Subcutaneous preadipocyte (primary cell): ENCODE results near the gene LAMP5.

- CAGE, long polyA plus RNA, result no peak
These were observed 436.8 kb downstream of the HAO1 start for GRCh38 chr20:7503475-7503938.

- CAGE, long polyA plus RNA, result no peak
These were observed 275.4 kb downstream of the HAO1 start for GRCh38 chr20:7664939-7665239.

DNA sequence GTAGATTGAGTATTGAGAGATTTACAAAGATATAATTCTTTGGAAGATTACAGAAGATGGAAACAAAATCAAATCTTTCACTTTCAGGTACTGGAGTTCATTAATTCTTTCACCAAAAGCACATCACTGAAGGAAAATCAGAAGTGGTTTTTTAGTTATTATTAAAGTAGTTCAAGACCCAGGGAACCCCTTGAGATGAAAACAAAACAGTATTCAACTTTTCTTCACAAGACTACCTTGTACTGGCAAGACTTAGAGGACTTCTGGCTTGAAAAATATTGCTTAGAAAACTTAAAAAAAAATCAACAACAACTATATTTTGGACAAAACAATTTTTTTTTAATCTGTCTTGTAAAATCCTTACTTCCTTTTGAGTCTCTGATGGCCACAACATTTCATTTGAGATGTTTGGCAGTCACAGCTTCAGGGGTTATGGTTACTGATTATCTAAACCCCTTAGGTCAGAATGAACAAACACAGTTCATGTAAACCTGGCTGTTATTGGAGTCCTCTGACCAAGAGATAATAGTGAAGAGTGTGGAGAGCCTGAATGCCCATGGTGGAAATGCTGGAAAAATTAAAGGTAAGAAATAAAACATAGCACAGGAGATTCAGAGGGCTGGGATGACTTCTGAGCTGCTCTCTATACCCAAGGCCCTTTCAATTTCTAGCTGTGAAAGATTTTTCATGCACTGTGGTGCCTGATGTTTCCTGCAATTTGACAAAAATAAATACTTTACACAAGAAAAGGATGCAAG, 38.3 kb downstream of the TMX4 start:
- CAGE, long polyA plus RNA, result no peak

DNA sequence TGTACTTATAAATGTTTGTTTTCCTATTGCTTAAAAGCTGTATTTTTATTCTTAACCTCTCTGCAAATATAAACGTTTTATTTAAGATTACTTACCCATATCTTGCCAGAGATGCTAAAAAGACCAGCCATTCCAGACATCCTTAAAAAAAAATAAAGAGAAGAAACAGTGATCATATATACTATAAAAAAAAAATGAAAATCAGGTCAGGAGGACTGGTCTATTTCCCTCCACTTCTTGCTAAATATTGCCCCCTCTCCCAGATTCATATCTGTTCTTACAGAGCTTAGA, 23.7 kb downstream of the TMX4 start:
- CAGE, long polyA plus RNA, result no peak

DNA sequence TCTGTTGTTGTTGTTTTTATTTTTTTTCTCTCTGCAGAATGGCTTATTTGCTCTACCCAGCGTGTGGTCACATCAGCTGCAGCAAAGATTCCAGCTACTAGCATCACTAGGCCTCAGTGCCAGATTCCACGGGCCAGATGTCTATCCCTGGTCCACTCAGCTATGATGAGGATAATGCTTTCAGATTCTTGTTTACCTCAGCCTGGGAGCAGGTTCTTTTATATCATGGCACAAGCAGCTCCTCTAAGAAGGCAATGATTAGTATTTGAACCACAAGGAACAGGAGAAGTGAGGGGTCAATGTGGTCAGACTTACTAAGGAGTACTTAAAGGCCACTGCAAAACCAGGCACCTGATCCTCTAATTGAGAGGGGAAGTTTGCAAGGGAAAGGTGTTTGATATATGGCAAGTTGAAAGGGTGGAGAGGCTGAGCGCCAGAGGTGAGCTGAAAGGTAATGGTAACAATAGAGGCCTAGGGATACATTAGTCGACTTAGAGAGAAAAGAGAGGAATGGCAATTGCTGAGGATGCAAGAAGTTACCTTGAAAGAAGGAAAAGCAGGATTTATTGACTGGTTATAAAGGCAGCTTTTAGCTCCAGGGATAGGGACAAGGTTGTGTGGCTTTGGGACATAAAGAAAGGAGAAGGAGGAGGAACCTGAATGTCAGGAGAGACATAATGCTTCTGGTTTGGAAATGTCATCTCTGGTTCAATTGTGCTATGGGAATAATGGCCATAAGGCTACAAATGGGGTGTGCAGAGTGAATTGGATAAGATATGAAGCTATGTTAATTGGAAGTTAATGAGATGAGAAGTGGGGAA, 110.3 kb downstream of the PLCB1 start:
- CAGE, long polyA plus RNA, result no peak

DNA sequence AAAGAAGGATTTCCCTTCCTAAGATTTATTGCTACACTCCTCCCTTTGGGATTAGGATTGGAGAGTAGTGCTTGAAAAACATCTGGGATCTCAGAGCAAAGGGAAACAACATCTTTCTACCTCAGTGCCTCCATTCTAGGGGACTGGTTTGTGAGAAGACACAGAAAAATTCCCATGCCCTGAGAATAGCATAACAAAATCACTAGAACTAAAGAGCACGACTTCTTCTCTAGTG, 135.3 kb upstream of the PLCB4 start:
- CAGE, long polyA plus RNA, result no peak

- CAGE, long polyA plus RNA, result no peak
These were observed 556 bp upstream of the PLCB4 start for GRCh38 chr20:9068293-9068768.

GRCh38 chr20:9514511-9515017, at the start of gene LAMP5:
TSS of gene LAMP5 (plus strand) at chr20:9514590.
- CAGE, long polyA plus RNA, result no peak

GRCh38 chr20:9837892-9838319, 970 bp downstream of the PAK5 start:
- CAGE, long polyA plus RNA, result no peak

DNA sequence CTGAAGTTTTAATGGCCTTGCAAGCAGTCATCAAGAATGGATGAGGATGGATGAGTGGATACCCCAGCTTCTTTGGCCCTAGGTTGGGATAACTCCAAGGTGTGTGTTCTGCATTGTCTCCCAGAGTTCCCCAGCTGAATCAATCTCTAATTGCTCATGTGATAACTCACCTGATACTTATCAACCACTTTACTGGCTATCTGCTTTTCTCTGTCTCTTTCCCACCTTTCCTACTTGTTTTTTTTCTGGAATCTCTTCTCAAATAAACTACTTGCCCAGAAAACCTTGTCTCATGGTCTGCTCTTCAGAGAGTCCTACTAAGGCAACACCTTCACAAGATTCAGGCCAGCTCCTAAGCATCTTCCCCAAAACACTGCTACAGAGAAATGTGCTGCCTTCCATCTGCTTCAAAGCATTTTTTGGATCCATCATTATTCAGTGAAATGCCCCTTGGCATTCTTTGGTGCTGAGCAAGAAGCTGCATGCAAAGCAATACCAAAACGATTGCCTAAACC, 93.3 kb downstream of the SNAP25 start:
- CAGE, long polyA plus RNA, result no peak

GRCh38 chr20:10434387-10434912, 428 bp upstream of the MKKS start:
- CAGE, long polyA plus RNA, result no peak

DNA sequence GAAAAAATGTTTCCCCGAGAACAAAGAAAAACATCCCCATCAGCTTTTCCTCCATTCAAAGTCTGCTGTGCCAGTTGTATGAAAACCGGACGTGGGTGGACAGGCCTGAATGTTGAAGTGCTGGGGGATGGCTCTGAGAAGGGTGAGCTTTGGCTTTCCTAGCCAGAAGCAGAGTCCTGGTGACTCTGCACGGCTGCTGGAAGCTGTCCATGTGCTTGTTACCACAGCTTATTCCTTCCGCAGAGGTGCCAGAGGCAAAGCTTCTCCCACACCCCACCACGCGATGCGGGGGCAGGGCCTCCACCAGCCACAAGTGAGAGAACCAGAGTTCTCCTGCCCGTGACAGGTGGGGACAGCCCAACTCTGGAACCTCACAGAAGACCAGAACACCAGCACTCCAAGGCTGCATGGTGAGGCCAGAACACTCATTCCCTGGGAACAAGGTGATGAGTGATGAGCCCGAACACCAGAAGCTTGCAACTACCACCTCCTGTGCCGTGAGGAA, 36.8 kb downstream of the JAG1 start:
- CAGE, long polyA plus RNA, result no peak

DNA sequence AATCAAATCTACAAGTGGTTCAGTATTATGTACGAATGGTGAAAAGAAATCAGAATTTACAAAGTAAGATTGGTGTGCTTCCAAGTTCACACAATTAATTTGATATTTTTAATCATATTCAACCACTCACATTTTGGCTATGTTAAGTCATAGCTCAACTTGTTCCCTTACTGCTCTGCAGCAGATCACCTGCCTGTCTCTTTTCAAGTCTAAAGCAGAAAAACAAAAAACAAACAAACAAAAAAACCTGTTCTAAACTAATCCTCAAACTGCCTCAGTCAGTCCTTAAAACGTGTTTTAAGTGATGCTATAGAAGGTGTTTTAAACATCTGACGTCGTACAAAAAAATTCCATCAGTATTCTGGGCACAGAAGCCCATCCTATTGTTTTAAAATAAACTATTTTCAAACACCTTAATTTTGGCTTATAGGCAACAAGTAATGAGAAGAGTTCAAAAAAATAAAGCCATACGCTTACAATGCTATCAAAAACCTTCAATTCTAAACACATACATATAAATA, 35.4 kb downstream of the JAG1 start:
- CAGE, long polyA plus RNA, result no peak

DNA sequence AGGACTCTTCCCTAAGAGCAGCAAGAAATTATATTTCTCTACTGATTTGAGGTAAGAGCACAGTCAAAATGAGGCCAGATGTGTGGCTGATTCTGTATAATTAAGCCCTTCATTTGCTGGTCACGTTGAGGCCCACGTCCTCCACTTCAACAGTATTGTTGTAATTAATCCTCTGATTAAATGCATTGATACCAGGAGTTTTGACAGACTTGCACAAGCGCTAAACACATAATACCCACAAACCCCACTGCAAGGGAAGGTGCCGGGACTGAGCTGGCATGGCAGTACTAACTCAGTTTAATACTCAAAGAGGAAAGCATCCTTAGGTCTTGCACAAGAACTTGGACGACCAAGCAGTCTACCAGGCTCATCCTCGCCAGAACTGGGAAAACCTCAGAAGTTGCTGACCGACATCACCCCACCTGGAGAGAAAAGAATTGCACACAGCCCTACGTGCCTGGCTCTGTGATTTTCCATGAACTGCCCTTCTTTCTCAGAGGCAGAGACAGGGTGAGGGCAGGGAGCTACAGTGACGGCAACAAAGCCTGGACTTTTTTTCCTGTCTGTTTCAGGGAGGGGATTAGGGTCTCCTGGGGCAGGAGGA, 8.2 kb downstream of the JAG1 start:
- CAGE, long polyA plus RNA, result no peak

GRCh38 chr20:10746823-10747588, 73.2 kb upstream of the JAG1 start:
- CAGE, long polyA plus RNA, result no peak

DNA sequence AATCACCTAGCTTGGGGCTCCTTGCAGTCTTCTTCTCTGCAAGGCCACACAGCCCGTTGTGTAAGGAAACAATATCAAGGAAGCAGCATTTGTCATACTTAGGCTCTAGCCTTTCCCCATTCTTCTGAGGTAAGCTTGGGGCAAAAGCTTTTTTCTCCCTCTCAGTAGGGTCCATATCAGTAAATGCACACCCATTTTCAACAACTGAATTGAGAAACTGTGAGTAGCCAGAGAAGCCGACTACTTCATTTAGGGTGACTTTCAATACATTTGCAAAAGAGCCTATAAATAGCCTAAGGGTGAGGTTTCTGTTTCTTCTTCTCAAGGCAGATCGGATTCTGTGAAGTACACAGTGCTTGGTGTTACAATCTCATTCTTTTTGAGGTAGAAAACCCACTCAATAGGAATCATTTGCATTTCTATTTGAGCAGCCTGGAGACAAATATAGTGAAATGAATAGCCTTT, 61.7 kb downstream of the BTBD3 start:
- CAGE, long polyA plus RNA, result no peak

DNA sequence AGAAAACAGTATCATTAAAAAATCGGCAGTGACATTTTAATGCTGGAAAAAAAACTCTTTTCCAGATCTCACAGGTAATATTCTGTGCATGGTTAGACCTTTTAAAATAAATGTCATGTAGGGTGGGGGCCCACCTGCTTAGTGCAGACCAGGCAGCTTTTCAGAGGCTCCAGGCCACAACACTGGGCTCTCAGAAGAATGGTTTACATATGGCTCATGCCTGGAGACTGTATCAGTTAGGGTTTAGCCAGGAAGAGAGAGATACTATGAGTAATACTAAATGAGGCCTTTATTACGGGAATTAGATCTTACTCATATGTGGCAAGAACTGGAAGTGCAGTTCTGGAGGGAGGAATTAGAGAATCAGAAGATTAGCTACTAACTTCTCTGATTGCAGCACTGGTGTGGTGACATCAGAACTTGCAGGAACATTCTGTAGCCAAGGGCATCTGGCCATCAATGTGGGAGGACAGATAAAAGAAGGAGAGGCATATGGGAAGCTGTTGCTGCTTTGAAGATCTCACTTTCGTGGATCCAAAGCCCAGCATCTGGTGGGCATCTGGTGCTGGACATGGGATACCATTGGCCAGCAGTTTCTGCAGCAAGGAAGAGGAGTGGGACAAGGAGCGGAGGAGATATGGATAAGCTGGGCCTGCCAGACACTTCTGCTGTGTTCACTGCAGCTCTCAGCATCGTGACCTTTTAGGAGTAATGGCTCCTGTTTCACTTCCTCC, 248.4 kb downstream of the BTBD3 start:
- CAGE, long polyA plus RNA, result no peak

- CAGE, long polyA plus RNA, result no peak
These were observed 30.9 kb upstream of the SPTLC3 start for GRCh38 chr20:12977957-12978265.

DNA sequence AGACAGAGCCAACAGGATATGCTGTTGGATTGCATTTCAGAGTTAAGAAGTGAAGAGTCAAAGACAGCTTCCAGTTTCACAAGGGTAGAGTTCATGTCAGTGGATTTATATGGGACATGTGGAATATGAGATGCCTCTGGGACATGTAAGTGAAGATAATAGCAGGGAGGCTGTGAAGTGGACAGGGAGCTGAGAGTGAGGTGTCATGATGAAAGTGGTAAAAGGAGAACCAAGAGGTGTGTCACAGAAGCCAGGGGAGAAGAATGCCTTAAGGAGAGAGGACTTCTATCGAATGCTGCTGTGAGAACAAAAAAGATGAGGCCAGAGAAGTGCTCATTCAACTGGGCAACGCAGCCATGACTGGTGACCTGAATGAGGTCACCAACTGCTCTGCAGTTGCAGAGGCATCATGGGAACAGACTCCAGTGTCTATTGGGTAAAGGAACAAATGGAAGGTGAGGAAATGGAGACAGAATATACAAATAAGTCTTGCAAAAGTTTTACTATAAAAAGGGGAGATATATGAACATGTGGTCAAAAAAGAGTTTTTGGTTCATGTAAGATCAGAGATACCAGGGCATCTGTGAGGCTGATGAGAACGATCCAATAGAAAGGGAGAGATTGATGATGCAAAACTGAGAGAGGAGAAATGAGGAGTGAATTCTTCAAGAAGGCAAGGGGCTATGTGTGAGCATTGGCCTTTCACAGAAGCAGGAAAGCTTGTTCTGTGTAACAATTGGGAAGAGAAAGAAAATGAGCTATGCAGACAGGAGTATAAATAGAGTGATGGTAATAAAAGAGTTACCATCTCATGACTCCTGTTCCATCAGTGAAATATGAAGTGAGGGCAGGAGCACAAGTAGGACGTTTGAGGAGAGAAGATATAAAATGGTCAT, 20.0 kb downstream of the ISM1 start:
- CAGE, long polyA plus RNA, result no peak

- CAGE, long polyA plus RNA, result no peak
These were observed 53.4 kb downstream of the ISM1 start for GRCh38 chr20:13274335-13274972.